Epithelial cell of prostate (primary cell): ENCODE results near the gene MTHFSD.

GRCh38 chr16:85905114-85905744, 6.3 kb downstream of the IRF8 start:
- RRBS, result 96% methylated on average over 4 of the region's 15 CpGs

GRCh38 chr16:85910473-85911005, 11.6 kb downstream of the IRF8 start:
- RRBS, result no CpG with 5 or more reads among the region's 8 CpGs

GRCh38 chr16:85939995-85940811, 41.2 kb downstream of the IRF8 start:
- RRBS, result no CpG with 5 or more reads among the region's 16 CpGs

DNA sequence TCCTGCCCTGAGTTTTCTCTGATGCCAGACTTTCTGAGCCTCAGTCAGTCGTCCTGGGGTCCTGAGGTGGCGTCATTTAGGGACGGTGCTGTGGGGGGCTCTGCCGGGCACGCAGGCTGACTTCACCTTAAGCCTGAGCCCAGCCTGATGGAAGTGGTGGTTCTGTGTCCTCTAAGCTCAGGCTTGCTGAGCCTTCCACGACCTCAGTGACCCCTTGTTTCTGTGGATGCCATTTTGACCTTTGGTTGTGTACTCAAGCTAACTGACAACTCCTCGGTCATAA, 75.4 kb downstream of the IRF8 start:
- RRBS, result no CpG with 5 or more reads among the region's 7 CpGs

- RRBS, result no CpG with 5 or more reads among the region's 8 CpGs
These were observed 301.7 kb downstream of the IRF8 start for GRCh38 chr16:86200640-86201086.

DNA sequence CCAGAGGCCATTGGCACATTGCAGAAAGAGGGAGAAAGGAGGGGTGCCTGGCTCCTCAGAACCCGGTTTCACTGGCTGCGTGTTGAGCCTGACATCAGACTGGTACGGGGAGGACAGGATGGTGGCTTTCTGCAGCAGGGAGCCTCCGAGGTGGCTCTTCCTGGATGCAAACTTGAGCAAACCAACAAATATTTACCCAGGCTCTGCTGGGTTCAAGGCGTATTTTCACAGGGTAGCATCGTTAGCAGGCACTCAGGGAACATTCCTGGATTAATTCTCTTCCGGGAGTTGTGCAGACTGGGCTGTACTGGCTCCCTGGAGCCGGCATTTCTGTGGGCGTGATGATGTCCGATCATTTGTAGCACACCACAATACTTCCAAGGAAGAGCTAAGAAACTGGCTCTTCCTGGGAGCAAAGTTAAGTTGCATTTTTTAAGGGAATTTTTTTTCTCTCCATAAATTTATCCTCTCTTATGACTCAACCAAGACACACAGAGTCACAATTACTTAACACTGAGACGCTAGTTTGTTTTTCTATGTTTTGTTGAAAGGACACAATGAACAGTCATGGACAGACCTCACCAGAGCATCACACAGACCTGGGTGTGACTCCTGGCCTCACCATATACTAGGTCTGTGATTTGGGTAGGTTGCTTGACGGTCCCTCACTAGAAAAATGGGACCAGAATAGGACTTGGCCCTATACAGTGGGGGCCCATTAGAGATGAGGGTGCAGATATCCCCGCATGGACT, 211.6 kb upstream of the FOXF1 start:
- RRBS, result no CpG with 5 or more reads among the region's 13 CpGs

DNA sequence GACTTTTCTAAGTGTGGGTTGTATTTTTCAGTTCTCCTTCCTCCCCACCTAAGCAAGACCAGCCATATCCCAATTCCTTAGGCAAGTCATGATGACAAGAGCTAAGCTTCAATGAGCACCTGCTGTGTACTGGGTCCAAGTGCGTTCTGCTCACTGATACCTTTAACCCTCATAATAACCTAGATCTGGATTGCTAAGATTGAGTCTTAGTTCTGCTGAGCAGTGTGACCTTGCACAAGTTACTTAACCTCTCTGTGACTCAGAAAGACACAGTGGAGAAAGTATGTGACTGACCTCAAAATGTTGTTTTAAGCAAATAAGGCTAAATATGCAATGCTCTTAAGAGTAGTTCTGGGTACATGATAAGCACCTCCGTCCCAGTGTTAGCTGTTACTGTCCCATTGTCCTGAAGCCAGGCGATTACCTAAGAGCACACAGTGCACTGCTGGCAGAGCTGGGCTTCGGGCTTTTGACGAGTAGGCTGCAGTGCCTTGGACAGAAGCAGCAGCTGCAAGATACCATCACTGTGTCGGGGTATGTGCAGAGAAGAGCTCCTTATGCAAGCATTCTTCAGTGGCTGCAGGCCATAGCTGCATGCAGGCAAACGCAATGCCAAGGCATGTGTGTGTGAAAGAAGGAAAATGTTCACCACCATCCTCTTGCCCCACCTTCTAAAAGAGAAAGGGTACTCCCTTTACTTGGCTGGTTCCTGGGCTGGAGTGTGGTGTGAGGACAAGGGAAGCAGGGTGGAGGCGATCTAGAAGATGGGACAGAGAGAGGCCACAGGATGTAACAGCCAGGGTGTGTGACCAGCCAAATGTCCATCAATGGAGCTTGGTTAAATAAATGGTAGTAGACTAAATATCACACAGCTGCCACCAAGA, 32.6 kb upstream of the FOXF1 start:
- RRBS, result no CpG with 5 or more reads among the region's 8 CpGs

DNA sequence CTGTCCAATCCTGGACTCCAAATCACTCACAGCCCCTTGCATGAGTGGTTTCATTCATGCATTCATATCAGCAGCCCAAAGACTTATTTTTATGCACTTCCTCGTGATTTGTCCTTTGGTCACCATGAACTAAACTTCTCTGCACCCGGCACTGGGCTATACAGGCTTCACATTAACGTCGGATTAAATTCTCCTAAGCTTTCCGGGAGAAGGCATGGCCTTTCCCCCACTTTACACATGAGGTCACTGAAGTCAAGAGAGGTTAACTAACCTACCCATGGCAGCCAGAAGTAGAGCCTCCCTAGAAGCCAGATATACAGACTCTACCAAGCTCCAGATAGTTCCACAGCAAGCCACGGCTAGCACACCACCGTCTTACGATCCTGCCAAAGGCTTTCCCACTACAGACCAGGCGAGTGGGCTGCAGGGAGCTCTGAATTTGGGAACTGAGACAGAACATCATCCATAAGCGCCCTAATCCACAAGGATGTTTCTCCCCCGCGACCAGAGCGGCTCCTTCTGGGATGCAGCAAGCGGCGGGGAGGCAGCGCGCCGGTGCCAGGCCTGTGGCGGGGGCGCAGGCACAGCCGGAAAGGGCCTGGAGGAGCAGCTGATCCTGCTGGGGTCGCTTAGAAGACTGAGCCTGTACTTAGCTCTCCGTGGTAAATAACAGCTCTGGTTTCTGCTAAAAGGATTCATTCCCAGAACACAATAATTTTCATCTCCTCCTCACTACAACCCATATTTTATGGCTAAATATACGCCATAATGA, 16.4 kb upstream of the FOXF1 start:
- RRBS, result 8% methylated on average over 4 of the region's 24 CpGs

DNA sequence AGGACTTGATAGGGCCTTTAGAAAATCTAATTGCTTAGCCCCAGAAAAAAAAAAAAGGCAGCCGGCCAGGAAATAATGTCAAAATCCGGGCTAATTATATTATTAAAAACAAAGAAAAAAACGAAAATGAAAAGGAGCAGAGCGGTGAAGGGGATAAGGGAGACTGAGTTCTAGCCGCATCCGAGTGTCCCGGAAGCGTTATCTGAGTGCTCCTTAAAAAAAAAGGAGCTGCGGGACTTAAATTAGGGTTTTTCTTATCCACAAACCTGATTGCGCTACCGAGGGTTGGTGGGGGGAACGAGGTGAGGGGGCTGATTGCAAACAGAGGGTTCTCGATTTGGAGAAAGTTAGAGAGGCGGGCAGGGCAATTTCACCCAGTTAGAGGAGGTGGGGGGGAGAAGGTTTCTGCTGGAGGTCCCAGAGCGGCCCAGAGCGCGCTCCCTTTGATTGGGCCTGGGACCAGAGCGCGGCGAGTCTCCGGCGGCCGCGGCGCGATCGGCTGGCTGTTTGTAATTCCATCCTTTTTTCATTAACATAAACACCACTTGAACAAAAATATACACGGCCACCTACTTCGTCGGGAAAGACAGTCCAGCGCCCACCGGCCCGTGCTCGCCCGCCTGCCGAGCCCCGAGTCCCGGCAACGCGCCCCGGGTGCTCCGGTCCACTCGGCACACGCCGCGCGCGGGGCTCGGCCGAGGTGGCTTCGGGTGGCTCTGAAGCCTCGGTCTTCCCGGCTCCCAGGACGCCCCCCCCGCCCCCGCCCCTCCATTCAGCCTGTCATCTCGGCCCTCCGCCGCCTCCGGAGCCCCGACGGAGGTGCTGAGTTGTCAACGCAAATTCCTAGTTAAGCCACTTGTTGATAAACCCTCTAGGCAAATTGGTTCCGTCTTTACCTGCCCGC, 13.4 kb upstream of the FOXF1 start:
- RRBS, result 5% methylated on average over 32 of the region's 65 CpGs

DNA sequence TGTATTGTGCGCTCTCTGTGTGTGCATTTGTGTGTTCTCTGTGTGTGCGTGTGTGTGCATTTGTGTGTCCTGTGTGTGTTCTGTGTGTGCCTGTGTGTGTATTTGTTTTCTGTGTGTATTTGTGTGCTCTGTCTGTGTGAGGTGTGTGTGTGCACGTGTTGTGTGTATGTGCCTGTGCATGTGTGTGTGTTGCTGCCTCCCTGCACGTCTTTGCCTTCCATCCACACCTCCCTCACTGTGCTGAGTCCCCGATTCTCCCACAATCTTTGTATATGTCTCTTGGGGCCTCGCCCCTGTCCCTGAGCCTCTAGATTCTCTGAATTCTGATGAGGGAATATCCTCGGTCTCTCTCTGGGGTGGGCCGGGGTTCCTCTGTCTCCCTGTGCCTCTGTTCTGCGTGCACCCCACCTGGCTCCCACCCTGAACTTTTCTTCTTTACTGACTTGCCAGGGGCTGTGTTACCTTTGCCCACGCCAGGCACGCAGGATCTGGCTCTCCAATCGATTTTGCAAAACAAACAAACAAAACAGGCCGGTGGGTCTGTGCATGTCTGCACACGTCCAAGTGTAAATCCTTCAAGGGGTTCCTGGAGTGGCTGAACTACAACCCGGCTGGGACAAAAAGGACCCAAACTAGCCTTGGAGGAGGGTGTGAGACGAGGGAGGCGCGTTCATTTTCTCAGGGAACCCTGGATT, 8.2 kb upstream of the FOXF1 start:
- RRBS, result 8% methylated on average over 5 of the region's 18 CpGs

GRCh38 chr16:86509357-86510321, 688 bp upstream of the FOXF1 start:
- RRBS, result 2% methylated on average over 43 of the region's 113 CpGs

- RRBS, result no CpG with 5 or more reads among the region's 29 CpGs
These were observed 3.2 kb downstream of the FOXF1 start for GRCh38 chr16:86513525-86513990.

DNA sequence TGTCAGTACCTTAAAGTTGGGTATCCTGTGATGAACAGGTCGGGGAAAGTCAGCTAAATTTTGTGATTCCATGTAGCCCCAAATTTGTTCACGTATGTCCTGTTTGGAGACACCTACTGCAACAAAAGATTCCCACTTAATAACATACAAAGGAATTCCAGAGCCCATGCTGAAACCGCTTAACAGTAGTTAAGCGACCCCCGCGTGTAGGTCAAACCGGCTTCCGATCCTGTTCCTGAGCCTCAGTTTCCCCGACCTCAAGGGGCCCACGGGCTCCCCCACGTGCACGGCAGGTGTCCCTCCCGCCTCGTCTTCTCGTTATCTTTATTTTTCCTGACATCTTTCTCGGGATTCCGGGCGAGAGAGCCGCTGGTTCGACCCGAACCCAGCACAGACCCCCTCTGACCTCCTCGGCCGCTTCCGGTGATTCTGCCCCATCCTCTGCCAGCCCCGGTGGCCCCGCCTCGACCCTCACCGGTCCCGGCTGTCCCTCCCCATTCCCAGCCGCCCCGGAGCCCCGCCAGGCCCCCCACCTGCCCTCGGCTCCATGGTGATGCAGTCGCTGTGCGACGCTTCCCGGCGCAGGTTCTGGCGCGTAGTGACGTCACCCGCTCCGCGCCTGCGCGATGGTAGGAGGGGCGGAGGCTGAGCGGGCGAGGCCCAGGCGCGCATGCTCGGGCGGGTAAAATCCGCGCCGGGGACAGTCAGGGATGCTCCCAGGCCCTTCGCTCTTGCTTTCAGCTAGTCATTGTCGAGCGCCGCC, at the start of gene MTHFSD:
Gene MTHFSD, minus strand, starts transcription at position 600 of the 763 bp plus-strand sequence.
- RRBS, result under 1% methylated on average over 15 of the region's 60 CpGs

DNA sequence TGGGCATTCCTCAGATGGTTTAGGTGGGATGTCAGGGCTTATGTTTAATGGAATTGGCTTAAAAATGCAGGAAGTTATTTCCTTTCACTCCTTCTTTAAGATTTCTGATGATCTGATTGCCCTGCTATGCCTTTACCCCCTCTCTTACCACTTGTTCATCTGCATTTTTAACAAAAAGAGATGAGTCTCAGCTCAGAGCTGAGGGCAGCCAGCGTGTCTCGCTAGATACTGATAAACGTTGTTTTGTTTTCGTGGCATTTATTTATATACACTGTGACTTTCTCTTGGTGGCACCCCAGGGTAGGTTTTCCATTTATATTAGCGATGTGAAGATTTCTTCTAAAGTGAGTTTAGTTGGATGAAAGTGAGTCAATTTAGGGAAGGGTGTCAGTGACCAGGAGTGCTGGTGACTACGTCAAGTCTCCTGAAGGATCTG, 30.9 kb downstream of the FOXL1 start:
- RRBS, result no CpG with 5 or more reads among the region's 6 CpGs

DNA sequence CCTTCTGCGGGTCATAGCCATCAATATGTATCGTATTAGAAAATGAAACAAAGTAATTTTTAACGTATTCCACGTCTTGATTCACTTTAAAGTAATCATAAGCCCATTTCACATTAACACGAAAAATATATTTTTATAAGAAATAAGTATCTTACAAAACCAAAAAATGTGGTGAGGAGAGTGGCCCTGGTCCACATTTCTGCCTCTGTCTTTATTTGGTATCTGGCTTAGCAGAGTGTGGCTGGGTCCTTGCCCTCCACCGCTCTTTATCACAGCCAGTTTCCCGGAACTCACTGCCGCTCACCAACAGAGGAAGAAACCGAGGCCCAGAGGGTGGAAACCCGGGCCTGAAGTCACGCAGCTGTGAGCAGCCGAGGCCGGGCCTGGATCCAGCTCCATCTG, 176.9 kb downstream of the FOXL1 start:
- RRBS, result 77% methylated on average over 4 of the region's 13 CpGs

DNA sequence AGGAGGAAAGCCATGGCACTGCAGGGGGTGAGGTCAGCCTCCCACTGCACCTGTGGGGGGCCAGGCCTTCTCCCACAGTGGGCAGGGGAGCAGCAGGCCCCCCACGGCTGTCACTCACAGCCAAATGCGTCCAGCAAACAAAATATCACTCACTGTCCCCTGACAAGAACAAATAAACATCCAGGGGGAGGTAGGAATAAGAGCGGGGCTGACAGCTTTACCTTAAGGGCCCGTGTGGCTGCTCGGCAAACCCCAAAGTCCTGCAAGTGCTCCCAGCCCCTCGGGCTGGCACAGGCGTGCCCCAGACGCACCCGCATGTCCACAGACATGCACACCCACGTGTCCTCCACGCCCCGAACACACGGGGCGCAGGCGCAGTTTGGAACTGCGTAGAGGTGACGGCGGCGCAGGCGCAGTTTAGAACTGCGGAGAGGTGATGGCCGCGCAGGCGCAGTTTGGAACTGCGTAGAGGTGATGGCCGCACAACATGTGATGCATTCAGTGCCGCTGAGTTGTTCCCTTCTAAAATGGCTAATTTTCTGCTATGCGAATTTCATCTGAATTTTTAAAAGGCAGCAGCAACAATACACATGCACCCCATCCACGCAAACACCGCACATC, 291.2 kb downstream of the FOXL1 start:
- RRBS, result no CpG with 5 or more reads among the region's 30 CpGs

DNA sequence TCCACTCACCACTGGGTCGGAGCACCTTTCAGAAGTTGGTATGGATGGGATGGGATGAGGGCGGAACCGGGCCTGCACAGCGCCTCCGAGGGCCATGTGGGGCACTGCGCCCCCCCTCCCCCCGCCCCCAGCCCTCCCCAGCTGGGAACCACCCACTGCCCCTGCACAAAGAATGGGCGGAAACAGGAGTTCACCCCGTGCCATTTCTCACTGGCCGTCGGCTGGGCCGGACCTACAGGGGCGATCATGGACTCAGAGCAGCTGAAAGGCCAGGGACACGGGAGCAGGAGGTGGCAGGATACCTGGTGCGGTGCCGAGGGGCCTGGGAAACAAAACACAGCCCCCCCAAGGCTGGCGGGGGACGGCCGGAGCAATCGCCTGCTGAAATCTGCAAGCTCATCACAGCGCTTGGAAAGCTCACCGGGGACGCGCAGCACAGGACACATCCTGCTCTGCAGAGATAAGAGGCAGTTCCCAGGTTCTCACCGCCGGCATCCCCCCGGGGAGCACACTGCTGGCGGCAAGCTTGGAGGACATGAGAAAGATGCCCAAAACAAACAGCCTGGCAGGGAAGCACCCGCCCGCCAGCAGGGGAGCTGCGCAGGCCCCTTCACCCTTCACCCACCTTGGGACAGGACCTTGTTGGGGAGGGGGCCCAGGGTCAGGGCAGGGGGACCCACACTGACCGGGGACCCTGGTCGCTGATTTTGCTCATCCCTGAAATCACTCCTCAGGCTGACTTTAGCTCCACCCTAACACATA, 264.0 kb downstream of the C16orf95 start:
- RRBS, result 53% methylated on average over 8 of the region's 33 CpGs

DNA sequence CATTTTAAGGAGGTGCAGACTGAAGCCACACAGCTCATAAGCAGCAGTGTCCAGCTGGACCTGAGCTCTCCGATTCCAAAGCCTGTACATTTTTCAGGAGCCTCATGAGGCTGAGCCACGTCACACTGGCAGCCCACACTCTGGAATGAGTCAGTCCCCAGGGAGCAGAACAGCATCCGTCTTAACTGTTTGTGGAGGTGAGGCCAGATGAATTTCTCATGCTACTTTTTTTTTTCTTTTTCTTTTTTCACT, 116.1 kb downstream of the C16orf95 start:
- RRBS, result no CpG with 5 or more reads among the region's 3 CpGs

- RRBS, result no CpG with 5 or more reads among the region's 8 CpGs
These were observed 24.9 kb upstream of the C16orf95 start for GRCh38 chr16:87342050-87342573.

DNA sequence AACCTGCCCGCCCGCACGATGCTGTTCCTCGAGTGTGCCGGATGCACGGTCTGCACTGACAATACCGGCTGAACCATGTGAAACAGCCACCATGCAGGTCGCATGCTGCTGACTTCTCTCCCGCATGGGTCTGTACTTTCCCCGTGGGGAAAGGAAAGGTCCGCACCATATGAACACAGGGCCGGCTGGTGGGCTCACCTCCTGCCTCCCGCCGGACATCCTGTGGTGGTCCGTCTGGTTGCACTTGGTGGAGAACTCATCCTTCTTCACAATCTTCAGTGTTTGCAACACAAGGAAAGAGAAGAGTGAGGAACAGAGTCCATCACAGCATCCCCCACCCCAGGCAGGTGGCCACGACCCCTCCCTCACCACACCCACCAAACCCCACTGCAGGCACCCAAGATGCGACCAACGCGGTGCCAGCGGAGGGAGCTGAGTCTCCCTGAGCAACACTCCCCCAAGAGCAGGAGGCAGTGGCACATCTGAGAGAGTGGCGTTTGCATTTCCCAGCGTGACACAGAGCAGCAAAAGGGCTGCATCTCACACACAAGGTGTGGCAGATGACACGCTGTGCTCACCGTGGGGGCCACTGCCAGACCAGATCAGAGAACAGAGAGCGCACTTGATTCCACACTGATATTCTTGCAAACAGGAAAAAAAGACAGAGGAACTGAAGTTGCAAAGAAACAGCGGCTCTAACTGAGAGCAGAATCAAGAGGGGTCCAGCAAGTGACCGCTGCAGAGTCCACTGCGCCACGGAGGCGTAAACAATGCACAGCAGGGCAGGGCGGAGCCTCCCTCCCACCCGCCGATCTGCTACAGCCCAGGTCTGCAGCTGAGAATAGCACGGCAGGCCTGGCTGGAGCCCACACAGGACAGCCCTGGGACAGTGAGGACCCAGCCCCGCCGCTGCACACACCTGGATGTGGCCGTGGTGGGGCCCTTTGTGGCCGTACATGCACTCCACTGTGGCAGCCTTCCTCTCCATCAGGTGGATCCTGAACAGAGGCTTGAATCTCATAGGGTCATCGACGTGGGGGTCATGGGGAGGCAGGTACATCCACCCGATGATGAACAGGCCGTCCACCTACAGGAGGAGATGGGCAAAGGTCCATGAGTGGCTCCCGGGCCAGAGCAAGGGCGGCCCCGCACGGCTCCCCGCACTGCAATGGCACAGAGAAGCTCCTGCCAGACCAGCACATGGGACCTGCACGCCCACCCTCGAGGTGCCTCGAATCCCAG, 25.9 kb upstream of the C16orf95 start:
- RRBS, result 96% methylated on average over 5 of the region's 50 CpGs